Tongue (tissue), 2 donors: ENCODE measurements around a stretch of chr1.

DNA sequence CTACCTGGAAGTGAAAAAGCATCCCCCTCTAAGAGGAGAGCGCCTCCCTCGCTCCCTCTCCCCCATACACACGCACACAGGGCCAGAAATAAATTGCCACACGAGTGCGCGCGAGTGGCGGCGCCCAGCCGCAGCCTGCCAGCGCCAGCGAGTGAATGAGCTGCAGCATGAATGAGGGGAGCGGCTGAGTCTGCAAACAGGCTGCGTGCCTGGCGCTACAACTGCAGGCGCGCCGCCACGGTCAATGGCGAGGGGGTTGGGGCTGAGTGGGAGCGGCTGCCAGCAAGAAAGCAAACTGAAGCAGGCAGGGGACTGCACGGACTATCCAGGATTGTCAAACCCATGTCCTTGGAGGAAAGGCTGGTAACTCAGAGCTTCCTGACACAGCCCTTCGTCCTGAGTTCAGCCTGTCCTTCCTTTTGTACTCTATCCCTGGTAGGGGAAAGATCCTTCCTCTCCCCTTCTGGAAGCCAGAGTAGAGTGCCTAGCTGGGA is 2.2 kb downstream of the CAMK1G start:
- RAMPAGE, long total RNA: no peak

GRCh38 chr1:209673632-209674668 is 1.3 kb upstream of the G0S2 start:
- RAMPAGE, long total RNA: no peak

GRCh38 chr1:209676581-209677157 is 1.5 kb downstream of the G0S2 start:
- RAMPAGE, long total RNA: no peak

- RAMPAGE, long total RNA: no peak
Observed at GRCh38 chr1:209768089-209768873, 12.4 kb downstream of the TRAF3IP3 start.

DNA sequence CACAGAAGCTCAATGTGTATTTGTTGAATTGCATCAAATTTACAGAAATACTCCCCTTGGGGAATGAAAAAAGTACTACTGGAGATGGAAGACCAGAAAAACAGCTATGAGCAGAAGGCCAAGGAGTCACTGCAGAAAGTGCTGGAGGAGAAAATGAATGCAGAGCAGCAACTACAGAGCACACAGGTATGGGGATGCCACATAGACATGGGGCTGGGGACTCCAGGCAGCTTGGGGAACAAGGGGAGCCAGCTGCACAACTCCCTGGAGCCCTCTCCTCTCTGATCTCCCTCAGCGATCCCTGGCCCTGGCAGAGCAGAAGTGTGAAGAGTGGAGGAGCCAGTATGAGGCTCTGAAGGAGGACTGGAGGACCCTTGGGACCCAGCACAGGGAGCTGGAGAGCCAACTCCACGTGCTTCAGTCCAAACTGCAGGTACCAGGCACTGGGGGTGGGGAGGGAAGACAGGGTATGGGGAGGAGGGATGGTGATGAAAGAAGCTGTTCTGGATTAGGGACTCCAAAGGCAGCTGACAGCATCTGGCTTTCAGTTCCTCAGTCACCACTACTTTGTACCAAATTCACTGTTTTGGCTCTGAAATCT is 9.0 kb downstream of the C1orf74 start:
- RAMPAGE, long total RNA: no peak

DNA sequence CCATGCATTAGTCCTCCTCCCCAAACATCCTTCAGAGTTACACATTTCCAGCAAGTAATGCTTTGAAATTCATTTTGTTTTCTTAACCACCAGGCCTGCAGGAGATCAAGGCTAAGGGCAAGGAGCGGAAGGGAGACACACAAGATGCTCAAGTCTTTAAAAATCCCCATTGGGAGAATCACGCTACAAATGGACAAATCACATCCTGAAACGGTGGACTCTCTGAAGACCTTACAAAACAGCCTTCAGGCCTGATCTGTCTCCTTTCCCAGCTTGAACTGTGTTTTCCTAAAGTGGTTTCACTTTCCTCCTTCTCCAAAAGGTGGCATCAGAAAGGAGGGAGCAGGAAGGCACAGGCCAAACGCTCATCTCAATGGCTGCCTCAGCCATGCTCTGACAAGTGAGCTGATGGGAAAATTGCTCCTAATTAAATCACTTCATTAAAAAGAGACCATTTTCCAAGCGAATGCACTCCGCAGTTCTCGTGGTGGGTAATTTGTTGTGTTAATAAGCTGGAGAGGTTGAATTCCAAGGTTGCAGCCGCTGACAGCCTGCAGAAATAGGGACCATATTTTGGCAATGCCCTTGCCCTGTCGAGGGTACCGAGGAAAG is 47.7 kb downstream of the UTP25 start:
- RAMPAGE, long total RNA: no peak

GRCh38 chr1:209895994-209896133 is 42.2 kb upstream of the SYT14 start:
- RAMPAGE, long total RNA: no peak

DNA sequence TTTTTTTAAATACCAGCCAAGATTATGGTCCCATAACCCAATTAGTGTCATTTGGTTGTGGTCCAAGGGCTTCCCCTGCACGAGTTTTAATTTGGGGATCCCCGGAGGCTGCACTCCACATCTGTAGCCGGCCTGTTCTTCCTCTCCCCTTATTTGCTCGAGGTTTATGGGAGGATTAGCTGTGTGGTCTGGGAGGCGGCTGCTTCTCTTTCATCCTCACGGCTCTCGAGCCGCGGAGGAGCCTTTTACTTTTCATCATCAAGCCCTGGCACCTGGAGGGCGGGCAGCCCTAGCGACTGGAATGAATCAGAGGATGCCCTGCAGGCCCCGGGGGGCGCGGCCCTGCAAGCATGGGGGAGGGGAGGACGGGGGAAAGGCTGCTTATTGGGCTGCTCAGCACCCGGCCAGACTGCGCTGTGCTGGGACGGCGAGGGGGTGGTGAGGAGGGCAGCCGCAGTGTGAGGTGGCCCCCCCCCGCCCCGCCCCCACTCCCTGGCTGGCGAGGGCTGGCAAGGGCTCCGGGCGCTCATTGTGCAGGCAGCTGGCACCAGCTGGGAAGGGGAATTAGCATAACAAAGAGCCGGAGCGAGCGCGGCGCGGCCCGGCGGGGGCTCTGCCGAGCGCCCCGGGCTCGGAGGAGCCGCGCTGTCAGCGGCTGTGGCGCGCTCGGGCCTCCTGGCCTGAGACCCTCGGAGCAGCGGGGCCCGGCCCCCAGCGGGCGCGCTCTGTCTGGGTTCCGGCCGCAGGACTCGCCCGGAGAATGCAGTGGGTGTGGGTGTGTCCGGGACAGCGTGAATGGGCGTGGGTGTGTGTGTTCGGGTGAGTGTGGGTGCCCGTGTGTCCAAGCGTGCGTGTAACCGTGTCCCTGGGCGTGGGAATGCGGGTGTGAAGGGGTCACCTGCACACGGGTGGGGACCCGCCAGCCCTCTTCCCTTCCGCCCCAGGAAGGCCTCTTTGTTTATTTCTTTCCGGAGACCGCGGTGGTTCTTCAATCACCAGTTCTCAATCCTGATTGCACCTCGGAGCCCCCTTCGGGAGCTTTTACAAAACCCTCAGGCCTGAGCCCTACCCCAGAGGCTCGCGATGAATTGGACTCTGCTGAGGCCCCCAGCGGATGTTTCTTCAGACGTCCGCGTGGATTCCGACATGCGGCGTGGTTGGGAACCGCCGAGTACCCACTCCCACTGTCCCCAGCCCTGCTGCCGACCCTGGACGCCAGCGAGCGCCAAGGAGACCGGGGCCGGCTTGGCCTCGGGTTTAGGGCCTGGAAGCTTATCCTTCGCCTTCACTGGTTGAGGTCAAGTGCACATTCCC is 18.9 kb downstream of the SERTAD4 start:
- RAMPAGE, long total RNA: no peak

DNA sequence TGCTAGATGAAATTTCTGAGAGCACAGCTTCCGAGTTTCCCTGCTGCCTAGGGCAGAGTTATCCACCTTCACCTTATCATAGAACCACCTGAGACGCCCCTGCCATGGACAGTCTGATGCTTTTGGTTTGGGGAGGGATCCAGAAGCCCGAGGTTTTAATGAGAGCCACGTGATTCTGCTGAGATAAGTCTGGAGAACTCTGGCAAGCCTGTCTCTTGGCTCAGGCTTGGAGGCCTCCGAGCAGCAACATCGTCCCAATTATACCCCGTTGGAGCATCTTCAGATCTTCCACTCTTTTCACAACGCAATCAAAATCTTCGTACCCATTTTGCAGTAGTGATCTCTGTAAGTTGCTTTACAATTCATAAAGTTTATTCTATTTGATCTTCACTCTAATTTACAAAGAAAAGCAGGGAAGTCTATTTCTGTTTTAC is 645 bp upstream of the HHAT start:
- RAMPAGE, long total RNA: no peak

DNA sequence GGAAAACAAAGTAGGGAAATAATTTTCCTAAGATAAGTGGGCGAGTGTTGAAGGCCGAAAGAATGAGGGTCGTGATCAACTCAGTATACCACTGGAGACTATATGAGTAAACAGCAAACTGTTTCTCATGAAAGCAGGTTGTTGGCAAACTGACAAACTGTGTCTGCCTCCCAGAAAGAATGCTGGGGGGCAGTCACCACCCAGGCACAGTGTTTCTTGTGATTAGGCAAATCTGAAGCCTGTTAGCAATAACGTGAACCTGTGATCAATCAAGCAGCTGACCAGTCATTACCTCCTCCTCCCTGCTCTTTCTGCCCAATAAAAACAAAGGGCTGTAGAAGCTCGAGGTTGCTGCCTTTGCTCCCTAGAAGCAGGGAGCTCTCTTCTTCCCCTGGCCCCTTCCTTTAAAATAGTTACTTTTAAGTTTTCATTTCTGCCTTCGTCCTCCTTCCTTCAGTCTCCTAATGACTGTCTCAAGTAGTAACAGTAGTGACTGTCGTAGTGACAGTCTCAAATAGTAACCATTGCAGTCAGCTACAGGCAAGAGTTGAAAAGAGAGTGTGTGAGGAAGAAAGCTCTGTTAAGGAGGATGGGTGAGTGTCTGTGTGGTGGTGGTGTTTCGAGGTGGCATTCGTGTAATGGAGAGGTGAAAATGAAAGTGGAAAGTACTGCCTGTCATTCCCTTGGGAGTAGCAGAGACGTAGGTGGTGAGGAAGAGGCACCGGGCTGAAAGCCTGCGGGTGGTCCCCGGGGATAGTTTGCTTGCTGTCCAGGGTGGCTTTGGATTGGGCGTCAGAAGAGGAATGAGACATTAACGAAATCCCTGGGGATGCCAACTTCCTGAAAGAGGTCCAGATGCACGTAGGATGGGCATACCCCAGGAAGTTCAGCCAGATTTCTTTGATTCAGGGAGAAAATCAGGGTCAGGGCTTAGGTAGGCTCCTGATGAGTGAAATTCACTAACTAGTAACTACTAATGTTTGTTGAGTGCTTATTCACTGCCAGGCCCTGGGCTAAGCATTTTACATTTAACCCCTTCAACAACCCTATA is 14.6 kb downstream of the HHAT start:
- RAMPAGE, long total RNA: no peak

DNA sequence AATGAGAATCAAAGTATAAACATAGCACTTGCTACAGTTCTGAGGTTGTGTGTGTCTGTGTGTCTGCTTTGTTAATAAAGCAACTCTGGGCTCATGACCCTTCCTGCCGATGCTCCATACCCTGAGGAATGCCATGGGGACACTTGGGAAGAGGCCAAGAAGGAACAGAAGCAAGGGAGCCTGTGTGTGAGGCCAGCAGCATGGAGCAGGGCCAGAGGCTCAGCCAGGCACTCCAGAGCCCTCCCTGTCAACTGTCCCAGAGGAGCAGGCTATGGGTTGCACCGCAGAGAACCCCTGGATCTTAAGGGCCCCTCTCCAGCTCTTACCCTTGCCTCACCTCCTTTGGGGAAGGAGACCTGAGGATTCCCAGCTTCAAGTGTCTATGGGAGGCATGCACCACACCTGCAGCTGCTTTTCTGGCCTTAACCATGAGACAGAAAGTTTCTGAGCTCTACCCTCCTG is 353.6 kb downstream of the HHAT start:
- RAMPAGE, long total RNA: no peak

DNA sequence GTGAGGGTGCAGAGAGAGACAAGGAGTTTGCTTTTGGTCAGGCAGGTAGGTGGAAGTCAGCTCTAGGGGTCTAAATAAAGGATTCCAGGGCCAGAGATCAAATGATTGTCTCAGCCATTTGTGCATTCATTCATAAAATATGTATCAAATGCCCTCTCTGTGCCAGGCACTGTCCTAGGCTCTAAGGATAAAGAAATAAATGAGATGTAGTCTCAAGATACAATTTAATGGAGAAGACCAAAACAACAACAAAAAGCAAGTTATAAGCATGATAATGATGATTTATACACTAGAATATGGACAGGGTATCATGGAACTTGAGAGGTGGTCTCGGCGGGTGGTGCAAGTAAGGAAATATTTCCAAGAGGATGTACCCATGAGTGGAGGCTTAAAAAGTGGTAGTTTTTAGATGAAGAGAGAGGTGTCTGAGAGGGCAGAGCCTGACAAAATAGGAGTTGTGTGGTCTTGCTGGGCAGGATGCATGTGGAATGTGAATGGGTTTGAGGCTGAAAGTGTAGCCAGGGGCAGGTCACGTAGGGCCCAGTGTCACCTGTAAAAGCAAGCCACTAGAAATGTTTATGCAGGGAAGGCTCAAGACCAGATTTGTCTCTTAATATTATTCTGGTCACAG is 41.2 kb downstream of the TRAF5 start:
- RAMPAGE, long total RNA: no peak

DNA sequence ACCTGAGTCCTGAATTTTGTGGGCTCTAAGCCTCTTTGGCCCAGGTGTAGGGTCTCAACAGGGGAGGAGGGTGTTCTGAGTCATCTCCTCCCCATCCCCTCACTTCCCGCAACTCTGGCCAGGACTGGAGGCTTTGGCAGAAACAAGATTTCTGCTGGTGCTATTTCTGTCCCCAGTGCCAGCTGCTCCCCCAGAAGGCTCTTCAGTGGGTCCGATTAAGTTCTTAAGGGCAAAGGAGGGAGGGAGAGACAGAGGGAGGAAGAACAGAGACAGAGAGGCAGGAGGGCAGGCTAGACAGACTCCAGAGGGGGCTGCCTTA is 6.8 kb downstream of the RD3 start:
- RAMPAGE, long total RNA: no peak

GRCh38 chr1:211560610-211560967 is 18.4 kb downstream of the SLC30A1 start:
- RAMPAGE, long total RNA: no peak

DNA sequence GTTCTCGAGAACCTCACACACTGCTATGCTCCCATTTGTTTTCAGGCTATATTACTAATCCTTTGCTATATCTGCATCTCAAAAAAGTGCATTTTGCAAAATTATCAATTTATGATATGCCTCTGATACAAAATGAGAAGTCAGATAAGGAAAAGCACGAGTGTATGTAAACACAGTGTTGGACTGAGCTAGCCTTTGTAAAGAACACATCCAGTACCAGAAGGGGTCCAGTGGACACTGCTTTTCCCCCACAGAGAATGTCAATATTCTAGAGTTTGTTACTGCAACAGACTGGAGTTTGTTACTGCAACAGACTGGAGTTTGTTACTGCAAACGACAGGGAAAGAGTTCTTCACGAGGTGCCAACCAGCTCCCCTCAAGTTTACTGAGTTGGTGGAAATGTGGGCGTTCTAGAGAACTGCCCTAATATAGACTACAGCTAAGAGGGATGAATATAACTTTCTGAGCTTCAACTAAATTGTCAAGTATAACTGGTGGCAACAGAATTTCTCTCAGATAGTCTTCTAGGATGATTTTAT is 73.7 kb upstream of the NEK2 start:
- RAMPAGE, long total RNA: no peak

GRCh38 chr1:211909973-211910482 is 79.5 kb upstream of the LPGAT1 start:
- RAMPAGE, long total RNA: no peak

DNA sequence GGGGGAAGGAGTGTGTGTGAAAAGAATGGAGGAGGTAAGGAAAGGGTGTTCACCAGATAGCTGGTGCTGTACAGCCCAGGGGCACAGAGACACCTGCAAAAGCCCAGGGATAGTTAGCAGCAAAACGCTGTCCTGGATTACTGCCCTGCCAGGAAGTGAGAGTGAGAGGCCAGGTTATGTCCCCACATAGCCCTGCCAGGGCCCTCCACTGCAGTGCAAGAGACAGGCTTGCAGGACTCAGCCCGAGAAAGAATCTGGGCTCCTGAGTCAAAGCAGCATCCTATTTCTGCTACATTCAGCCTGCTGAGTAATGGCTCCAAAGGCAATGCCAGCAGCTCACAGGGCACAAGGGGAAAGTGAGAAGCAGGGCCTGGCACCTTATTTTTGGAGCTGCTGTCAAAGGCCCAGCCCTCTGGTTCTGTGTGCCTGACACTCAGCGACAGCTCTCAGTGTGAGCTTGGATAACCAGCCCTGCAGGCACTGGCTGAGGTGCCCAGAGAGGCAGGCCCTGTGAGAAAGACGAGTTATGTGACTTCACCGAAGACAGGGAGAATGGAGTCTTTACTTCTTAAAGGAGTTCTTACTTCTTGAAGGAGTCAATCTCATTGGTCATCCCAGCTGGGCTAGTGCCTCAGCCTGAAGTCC is 83.9 kb downstream of the DTL start:
- RAMPAGE, long total RNA: no peak

DNA sequence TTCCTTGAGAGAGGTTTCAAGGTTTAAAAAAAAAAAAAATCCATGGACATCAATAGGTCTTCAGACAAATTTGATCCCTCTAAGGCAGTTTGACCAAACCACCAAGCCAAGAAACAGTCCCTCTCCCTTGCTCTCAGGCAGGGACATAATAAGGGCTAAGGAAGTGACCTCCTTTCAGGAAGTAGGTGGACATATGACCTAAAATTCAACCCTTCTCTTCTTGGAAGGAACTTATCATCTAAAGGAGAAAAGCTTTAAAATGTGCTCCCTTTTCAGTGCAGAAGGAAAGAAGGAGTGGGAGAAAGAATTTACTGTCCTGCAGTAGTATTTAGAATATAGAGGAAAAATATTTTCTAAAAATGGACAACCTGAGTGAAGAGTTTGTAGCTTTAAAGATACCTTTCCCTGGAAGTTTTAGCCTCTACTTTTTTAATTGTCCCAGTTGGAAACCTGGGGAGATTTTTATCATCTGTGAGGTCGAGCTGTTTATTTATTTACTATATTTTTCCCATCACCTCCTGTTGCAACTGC is 118.1 kb downstream of the DTL start:
- RAMPAGE, long total RNA: no peak

DNA sequence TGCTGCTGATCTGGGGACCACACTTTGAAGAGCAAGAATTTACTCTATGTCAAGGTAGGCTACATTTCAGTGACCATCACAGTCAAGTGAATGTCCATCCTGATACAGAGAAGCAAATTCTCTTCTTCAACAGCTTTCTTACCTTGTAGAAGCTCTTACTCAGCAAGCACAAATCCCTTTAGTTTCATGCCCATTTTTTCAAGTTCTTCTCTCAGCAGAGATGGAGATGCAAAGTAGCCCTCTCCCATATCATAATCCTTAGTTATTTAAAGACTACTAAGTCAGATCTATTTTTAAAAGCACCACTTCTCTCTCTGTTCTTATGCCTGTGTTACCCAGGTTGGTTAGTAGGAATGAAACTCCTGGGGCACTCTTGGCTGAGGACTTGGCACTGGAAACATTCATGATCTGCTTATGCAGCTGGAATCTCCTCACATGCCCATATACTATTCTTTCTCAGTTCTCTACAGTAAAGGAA is 52.0 kb upstream of the PPP2R5A start:
- RAMPAGE, long total RNA: start-site peak on the minus strand centred at position 235 of the sequence, 27 bp wide, 91 and 17 reads in 2 replicates

DNA sequence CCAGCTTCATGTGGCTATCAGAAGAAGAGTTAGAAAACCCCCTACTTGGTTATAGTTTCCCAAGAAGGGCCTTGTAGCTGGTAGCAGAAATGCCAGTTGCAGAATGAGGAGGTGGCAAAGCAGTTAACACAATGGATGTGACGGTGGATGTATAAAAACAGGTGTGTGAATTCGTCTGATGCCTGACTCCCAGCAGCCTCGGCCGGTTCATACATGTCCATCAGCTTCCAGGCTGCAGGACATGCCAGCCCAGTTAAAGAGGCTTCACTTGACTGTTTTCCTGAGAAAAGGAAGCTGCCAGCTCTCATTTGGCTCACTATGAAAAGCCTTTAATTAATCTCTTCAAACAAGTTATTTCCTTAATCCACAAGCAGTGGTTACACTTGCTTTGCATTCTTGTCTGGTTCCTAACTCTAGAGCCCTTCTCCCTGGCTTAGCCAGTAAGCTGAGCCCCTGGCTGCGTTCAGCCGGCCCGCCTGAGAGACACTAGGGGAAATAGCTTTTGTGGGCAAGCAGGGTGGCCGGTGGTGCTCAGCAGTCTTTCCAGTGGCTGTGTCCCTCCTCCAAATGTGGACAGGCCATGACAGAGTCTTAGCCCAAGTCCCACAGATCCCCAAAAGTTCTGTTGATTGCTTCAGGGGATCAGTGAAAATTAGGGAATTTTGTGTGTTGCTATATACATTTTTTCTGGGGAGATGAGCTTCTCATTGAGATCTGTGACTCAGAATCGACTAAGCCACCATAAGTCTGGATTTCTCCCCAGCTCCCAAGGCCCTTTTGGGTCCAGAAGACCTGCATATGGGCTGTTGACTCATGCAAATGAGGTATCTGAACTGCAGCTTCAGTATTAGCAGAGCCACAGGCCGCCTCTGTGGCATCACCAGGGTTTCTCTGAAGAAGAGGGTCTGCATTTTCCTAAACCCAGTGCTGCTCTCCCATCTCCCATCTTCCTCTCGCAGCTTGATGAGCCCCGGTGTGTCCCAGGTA is 5.7 kb upstream of the GARIN4 start:
- RAMPAGE, long total RNA: no peak